SK-N-DZ (cell line): ENCODE measurements around a stretch of chr21.

GRCh38 chr21:35203237-35203738, 154.2 kb upstream of the RUNX1 start:
RAMPAGE:
- cytosol, long total RNA, result no peak
- nucleus, long total RNA, result no peak

GRCh38 chr21:35205903-35206535, 156.9 kb upstream of the RUNX1 start:
RAMPAGE:
- cytosol, long total RNA, result no peak
- nucleus, long total RNA, result no peak

DNA sequence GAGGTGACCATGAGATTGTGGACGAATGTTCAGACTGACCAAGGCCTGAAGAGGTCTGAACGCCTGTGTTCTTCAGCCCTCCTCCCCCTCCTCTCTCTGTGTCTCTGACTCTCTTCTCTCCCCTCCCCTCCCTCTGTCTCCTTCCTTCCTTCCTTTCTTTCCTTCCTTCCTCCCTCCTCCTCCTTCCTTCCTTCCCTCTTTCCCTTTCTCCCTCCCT, 157.3 kb upstream of the RUNX1 start:
RAMPAGE:
- cytosol, long total RNA, result no peak
- nucleus, long total RNA, result no peak

RAMPAGE:
- cytosol, long total RNA, result no peak
- nucleus, long total RNA, result no peak
Observed at GRCh38 chr21:35226247-35226738, 177.2 kb upstream of the RUNX1 start.

GRCh38 chr21:35508537-35509057, 459.5 kb upstream of the RUNX1 start:
RAMPAGE:
- cytosol, long total RNA, result no peak
- nucleus, long total RNA, result no peak

GRCh38 chr21:35814946-35815360, 245.4 kb downstream of the SETD4 start:
RAMPAGE:
- cytosol, long total RNA, result no peak
- nucleus, long total RNA, result no peak

DNA sequence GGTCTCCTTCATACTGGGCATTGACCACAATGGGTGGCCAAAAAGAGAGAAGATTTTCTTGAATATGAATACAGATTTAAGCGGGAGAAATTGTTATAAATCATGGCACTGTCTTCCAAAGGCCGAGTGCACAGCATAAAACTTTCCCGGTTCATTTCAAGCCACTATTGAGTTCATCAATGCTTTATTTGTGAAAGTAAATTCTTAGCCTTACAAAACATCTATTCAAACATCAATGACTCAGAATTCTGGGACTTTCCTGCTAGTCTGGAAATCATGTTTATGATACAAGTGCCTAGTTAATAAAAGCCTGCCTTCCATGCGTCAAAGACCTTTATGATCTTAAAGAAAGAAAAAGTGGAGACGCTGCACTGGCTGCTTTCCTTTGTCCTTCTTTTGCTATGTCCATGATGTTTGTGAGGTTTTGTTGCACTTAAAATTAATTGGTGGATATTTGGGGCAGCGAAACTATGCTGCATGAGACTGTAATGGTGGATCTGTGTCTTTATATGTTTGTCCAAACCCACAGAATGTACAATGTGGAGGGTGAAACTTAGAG, 137.7 kb downstream of the SETD4 start:
RAMPAGE:
- cytosol, long total RNA, result no peak
- nucleus, long total RNA, result no peak

GRCh38 chr21:35981650-35982000, 78.7 kb downstream of the SETD4 start:
RAMPAGE:
- cytosol, long total RNA, result no peak
- nucleus, long total RNA, result no peak

GRCh38 chr21:35984648-35984847, 75.8 kb downstream of the SETD4 start:
RAMPAGE:
- cytosol, long total RNA, result no peak
- nucleus, long total RNA, result no peak

RAMPAGE:
- cytosol, long total RNA, result no peak
- nucleus, long total RNA, result no peak
Observed at GRCh38 chr21:36004909-36005831, 55.2 kb downstream of the SETD4 start.

DNA sequence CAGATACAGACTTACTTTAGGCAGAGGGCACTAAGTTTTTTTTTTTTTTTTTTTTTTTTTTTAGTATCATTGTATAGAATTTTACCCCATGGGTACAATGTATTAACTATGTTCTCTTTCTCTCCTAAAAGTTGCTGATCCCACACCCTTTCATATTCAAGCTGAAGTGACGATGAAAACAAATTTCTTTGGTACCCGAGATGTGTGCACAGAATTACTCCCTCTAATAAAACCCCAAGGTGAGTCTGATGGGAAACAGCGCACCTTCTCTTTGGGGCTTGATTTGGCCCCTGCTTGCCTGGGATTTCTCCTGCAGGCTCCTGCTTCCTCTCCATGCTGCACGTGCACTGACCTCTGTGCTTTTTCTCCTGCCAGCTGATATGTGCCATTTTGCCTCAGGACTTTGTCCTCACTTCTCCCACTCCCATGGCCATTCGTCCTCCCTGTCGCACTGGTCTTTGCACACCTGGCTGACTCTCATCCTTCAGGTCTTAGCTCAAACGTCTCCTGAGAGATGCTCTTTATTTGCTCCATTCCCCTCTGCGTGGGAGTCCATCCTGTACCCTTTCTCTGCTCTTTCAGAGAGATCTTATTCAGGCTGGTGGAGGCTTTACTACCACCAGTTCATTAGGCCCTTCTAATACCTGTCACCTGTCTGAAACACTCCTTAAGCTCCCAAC, 1.1 kb downstream of the CBR1 start:
RAMPAGE:
- cytosol, long total RNA, result no peak
- nucleus, long total RNA, result no peak

GRCh38 chr21:36134785-36135013, 180 bp upstream of the CBR3 start:
RAMPAGE:
- cytosol, long total RNA, result no peak
- nucleus, long total RNA, result no peak

DNA sequence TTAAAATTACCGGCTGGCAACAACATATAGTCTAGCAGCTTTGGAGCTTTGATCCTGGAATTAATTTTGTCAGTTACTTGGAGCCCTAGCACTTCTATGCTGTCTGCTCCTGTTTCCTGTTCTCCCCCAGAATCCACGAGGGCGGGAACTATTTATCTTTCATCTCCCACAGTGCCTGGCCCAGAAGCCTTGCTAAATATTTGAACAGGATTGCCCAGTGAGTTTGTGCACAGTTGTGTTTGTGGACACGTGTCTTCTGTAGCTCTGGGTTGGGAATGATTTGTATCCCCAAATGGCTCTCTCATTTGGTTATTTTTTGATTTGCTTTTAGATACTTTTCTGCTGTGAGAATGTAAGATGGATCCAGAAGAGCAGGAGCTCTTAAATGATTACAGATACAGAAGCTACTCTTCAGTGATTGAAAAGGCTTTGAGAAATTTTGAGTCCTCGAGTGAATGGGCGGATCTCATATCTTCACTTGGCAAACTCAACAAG, 7.8 kb downstream of the DOP1B start:
RAMPAGE:
- cytosol, long total RNA, result no peak
- nucleus, long total RNA, result no peak

RAMPAGE:
- cytosol, long total RNA, result no peak
- nucleus, long total RNA, result no peak
Observed at GRCh38 chr21:36198741-36199176, 42.1 kb downstream of the DOP1B start.

RAMPAGE:
- cytosol, long total RNA, result no peak
- nucleus, long total RNA, result no peak
Observed at GRCh38 chr21:36368922-36370192, 15.8 kb upstream of the CHAF1B start.

RAMPAGE:
- cytosol, long total RNA, result no peak
- nucleus, long total RNA, result no peak
Observed at GRCh38 chr21:36382407-36382606, 2.9 kb upstream of the CHAF1B start.

GRCh38 chr21:36420014-36420506, 34.9 kb downstream of the CHAF1B start:
RAMPAGE:
- cytosol, long total RNA, result no peak
- nucleus, long total RNA, result no peak

DNA sequence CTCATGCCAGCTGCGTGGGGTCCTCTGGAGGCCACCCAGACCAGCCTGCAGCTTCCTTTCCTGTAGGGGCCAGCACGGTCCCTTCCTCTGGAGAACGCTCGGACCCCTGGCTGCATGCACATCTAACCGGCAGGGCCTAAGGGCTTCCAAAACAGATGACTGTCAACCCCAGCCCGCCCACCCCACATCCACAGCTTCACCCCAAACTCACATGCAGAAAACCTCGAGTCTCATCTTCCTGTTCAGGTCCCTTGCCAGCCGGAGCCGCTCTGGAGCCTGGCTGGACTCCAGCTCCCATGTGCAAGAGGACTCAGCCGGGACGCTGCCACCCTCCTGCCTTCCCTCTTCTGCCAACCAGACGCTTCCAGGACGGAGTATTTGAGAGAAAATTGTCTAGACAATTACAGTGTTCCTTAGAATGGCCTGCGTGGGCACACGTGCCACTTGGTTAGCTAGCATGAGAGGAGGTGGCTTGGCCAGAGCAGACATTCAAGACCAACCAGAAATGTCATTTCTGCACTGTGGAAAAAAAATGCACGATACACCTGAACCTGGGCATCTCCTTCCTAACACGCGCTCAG, 548 bp downstream of the CLDN14 start:
RAMPAGE:
- cytosol, long total RNA, result no peak
- nucleus, long total RNA, result no peak

DNA sequence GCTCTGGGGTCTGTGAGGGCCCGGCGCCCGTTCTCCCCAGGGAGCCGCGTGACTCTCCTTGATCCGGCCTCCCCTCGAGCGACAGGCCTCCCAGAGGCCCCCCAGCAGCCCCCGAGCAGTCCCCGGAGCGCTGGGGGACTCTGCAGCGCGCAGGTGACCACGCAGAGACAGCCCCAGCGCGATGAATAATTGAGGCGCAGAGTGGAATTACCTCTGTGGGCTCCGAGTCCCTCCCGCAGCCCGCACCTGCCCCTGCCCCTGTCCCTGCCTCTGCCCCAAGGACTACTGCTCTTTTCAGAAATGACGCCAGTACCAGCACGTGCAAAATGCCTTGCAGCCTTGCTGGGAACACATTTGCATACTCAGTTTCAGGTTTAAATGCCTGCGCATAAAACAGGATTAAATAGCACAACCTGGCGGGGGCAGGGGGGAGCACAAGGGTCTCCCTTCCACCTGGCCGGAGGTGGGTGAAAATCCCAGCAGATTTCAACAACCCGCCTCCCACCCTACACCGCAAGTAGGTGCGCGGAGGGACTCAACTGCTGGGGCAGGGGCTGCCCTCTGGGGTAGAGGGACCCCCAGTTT, 62.8 kb upstream of the CLDN14 start:
RAMPAGE:
- cytosol, long total RNA, result no peak
- nucleus, long total RNA, result no peak

RAMPAGE:
- cytosol, long total RNA, result no peak
- nucleus, long total RNA, result no peak
Observed at GRCh38 chr21:36662071-36662338, 36.9 kb upstream of the SIM2 start.